SP-49 (cell line): ENCODE results near the gene RAET1L.

DNA sequence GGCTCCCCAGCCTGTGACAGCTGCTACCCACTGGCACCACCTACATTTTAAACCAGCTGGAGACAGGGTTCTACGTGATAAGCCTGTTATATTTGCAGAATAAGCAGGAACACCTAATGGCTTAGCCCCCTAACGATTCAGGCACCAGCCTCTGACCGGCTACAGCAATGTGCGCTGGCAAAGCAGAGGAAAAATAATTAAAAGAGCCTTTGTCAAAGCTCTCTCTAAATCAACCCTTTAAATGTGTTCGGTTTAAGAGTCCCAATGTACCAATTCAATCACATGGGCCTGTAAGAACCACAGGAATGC is 89.1 kb upstream of the TAB2 start:
- PRO-cap, result no peak

DNA sequence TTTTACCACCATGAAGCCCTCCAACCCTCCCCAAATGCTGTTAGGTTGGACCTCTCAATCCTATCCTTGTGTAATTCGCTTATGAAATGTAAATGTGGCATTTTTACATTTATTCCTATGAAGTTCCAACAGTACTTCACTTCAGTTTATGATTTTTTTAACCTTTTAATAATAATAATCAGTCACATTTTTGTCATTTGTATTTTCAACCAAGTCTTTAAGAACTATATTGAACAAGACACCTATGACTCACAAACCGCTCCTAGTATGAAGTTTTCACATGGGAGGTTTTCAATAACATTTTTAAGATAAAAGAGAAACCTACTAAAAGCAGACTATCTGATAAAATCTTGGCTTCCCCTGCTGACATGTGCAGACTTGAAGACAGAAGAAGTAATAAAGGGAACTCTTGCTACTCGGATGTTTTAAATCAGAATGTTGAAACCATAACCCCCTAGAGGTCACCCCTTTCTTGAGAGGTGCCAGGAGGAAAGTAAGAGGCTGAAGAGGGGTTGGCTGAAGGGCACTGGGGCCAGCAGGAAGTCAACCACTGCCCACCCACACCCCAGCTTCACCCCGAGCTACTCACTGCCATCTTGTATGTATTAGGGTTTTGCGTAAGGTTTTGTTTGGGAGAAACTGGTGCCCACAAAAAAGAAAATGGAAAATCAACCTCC is 83.5 kb upstream of the TAB2 start:
- PRO-cap, result no peak

- PRO-cap, result no peak
Observed at GRCh38 chr6:149257443-149258175, 59.9 kb upstream of the TAB2 start.

GRCh38 chr6:149322902-149323213 is 5.3 kb downstream of the TAB2 start:
- PRO-cap, result no peak

GRCh38 chr6:149565368-149565938 is 722 bp upstream of the GINM1 start:
- PRO-cap, result no peak

DNA sequence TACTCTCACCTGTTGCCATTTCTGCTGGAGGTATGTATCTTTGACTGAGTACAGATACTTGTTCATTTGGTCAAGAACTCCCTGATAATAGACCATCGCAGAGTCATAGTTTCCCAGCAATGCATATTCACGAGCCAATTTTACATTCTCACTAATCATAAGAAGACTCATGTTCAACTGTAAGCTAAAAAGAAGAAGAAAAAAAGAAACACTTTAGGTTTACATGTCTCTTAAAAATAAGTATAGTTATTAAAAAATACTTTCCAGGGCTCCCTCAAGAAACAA is 10.2 kb downstream of the KATNA1 start:
- PRO-cap, result no peak

DNA sequence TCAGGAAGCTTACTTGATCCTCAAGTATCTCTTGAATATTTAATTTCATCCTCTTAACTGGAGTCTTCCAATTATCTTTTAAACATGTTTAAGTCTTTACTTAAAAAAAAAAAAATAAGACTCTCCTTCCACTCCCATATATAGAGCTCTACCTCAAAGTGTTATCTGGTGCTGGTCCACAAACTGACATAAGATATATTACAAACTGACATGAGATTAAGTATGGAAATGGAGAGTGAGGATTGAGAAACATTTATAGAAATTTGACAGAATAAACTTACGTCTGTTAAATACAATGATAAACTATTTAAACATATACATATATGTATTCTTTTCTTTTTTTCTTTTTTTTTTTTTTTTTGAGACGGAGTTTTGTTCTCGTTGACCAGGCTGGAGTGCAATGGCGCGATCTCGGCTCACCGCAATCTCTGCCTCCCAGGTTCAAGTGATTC is 28.0 kb downstream of the LATS1 start:
- PRO-cap, result no peak

DNA sequence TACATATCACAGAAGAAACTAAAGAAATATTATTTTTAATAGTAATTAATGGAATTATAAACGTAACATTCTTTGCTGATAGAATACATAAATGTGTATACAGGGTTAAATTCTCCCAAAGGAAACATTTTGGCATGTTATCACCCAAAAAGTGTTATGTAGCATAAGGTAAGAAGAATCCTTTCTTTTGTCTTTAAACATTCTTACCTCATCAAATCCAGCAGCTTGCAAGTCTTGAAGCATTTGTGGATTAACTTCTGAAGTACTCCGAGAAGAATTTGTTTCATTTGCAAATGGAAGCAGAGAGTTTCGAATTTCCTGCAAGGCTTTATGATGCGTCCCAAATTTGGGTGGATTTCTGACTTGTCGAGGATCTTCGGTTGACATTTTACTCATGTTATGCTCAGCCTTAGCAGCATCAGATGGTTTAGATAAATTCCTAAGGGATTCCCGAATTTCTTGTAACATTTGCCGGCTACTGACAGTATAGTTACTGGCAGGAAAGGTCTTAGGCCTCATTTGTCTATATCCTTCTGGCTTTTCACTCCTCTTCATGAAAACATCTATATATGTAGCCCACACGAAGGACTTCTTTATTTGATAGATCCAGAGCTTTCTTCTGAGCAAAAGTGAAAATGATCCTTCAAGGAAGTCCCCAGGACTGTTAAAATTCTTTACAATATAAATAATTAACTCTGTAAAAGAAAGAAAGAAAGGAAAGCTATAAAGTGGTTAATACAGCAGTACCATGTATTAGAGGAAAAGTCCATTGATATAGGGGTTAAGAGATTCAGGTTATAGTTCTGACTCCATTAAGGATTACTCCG is 16.1 kb downstream of the LATS1 start:
- PRO-cap, result no peak

DNA sequence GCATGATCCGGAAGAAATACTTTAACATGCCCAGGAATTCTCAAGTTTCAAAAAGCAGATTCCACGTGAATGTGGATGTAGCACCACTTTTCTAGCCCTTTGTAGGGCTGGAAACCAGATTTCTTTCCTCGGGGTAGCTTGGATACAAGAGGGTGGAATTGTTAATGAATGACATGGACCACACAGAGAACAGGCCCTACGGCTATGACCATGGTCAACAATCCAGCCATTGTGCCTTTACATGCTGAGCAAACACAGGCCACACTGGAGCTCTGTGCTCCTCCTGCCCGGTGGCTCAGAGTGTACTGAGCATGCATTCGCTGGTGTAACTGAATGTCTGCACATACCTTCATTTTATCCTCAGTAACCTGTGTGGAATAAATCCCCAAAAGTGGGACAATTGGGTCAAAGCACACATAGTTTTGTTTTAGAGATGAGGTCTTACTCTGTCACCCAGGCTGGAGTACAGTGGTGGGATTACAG is 32.9 kb downstream of the LRP11 start:
- PRO-cap, result no peak

DNA sequence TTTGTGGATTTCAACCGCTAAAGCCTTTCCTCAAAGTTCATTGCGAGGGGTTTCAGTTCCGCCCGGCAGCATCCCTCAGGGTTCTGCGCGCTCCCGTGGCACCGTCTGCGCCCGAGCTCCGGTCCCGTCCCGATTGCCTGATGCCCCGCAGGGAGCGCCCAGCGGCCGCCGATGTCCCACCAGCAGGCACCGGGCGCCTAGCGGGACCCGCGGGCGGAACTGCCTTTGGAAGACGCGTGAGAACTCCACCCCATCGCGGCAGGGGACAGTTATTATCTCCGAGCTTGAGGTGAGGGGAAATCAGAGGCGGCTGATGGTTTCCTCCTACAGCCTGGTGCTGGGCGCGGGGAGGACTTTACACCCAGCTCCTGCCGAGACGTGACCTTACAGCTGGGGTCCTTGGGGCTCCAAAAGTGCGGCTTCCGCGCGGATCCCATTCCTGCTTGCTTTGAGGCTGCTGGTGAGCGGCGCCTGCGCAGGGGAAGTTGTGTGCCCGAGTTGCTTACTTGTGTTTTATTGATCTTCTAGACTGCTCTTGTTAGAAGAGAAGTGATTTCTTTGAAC is 27.1 kb downstream of the ULBP1 start:
- PRO-cap, result no peak

DNA sequence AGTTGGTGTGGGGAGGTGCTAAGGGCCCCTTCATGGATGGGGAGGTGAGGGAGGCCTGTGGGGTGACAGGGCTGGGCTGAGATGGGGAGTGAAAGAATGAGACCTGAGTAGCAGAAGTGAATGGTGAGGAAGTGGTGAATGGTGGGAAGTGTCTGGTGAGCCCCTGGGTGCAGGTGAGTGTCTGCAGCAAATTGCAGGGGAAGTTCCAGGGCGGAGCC is 21.1 kb downstream of the RAET1L start:
- PRO-cap, result no peak

GRCh38 chr6:150025360-150025919 is at the start of gene RAET1L:
Gene RAET1L, minus strand, starts transcription at chr6:150025532.
- PRO-cap, result no peak

- PRO-cap, result no peak
Observed at GRCh38 chr6:150117841-150118125, 25.1 kb upstream of the PPP1R14C start.

DNA sequence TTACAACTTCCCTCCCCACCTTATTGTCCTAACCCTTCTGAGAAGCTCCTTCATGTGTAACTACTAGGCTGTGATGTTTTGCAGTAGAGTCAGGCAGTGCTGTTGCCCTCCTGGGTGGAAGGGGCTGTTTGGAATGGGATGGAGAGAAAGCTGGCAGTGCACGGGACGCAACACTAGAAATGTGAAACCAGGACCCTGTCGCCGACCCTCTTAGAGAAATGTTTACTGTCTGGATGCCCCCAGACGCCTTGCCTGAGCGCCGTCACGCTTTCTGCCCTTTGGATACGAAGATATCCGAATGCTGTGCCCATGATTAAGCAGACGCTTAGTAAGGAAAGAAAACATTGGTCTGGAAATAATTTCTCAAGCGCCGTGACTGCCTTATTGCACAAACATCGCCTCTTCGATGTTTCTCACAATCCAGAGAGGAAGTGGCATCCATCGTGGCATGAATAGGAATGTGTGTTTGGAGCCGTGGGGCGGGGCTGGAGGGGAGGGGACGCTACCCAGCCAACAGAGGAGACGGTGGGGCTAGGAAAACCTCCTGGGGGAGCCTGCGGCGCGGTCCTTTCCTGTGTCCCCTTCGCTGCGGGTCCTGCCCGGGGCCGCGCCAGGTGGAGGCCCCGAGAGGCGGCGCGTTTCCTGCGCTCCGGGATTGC is 636 bp upstream of the PPP1R14C start:
- PRO-cap, result no peak

DNA sequence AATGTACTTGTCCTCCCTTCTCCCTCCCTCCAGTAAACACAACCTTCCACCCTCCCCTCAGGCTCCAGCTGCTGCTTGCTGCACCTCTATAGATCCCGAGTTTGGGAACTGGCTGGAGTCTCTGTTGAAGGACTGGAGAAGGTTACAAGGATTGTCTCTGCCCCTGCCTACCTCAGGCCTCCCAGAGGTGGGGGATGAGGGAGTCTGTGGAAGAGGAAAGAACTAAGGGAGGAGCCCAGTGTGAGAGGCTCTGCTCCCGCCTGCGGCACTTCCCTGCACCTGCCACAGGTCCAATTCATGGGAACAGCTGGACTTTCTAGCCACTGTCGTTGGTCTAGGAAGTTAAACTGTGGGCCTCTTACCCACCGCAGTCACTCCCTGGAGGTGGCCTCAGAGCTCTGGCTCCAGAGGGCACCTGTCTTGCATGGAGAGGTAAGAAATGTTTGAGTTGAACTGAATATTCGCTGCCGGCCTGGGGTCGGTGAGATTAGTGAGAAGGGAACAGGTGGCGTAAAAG is 54.2 kb downstream of the PPP1R14C start:
- PRO-cap, result no peak

GRCh38 chr6:150208528-150209029 is 65.7 kb downstream of the PPP1R14C start:
- PRO-cap, result no peak

DNA sequence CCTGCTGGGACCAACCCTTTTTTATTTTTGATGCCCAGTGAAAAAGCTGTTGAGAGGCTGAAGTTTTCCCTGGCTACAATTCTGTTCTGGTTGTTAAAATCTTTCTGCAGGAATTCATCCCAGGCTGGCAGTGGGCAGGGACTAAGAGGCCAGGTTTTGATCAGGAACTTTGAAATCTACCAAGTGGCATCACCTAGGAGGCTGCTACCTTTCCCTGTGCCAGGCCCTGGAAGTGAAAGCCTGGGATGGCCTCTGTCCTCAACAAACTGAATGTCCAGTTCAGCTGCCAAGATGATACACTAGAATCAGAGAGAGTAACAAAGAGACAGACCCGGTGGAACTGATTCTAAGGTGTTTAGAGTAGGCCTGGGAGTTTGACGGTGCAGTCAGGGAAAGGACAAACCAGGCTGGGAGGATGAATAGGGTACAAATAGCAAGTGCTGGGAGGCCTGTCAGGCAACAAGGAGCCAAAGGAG is 621 bp downstream of the IYD start:
- PRO-cap, result no peak

GRCh38 chr6:150631662-150632505 is 32.2 kb downstream of the PLEKHG1 start:
- PRO-cap, result no peak

DNA sequence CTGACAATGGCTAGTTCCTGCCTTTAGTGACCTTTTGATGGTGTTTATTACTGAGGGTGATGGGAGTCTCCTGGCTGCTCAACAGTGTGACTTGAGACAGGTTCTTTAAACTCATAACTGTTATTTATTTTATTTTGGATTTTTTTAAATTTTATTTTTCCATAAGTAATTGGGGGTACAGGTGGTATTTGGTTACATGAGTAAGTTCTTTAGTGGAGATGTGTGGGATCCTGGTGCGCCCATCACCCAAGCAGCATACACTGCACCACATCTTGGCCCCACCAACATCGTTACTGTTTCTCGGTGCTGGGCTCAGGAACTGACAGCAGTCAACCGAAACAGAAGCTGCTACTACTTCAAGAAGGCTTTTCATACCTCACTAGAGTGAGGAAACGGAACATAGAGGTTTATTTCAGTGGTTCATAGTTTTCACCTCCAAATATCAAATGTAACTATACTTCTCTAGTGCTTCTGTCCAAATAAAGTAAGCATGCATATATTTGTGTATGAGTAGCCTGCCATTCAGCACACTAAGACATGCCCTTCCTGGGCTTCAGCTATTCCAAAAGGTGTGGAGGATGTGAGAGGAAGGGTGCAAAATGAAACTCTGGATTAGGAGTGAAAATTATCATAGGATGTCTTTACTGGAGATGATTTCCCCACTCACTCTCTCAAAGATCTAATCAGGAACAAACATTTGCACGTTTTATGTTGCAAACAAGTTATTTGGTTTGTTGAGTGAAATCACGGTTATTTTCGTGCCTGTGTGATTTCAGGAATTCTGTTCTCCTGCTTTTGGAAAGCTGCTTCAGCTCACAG is 90.6 kb downstream of the PLEKHG1 start:
- PRO-cap, result no peak

DNA sequence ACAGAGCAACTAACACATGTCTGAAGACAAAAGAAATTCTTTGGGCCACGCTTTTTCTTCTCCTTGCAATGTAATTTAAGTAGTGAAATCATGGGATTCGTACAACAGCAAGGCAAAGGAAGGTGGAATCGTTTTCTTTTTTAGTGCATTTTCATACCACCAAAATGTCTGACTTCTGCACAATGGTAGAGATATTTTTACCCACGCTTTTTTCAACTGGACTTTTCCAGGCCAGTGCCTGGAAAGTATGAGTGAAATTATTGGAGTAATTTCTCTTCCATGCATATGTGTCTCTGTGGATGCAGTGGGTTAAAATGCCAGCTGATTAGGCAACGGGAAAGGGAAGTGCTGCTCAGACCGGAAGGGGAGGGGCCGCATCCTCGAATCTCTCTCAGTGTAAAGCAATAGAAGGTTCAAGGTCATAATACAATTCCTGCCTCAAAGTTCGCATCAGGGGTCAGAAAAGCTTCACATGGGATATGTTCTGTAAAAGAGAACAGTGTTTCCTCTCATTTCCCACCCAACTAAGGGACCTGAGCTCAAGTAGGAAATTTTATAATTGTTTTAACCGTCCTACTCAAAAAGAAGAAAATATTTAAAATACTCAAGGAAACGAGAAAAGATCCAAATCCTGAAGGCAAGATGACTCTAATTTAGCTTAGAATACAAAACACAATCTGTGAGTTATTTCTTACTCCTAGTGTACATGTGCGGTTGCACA is 89.7 kb upstream of the MTHFD1L start:
- PRO-cap, result no peak